Aortic smooth muscle cell (primary cell): ENCODE data around the gene TMEM232.

DNA sequence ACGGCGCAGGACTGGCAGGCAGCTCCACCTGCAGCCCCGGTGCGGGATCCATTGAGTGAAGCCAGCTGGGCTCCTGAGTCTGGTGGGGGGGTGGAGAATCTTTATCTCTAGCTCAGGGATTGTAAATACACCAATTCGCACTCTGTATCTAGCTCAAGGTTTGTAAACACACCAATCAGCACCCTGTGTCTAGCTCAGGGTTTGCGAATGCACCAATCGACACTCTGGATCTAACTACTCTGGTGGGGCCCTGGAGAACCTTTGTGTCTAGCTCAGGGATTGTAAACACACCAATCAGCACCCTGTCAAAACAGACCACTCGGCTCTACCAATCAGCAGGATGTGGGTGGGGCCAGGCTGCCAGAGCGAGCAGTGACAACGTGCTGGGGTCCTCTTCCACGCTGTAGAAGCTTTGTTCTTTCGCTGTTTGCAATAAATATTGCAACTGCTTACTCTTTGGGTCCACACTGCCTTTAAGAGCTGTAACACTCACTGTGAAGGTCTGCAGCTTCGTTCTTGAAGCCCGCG is 1424.1 kb downstream of the EFNA5 start:
- RRBS: no CpG with 5 or more reads among the region's 15 CpGs

DNA sequence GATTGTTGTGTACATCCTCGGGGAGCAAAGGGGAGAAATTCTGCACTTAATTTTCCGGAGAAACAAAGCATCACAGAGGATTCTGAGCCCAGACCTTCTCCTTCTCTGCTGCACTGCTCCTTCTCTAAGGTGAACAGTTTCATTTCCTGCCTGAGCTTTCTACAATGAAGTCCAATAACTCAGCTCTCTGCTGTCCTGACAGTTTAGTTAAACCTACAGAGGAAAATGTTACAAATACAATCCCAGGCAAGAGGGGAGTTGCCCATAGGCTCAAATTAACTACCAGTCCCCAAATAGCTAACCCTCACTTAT is 206.3 kb downstream of the EFNA5 start:
- RRBS: no CpG with 5 or more reads among the region's 2 CpGs

DNA sequence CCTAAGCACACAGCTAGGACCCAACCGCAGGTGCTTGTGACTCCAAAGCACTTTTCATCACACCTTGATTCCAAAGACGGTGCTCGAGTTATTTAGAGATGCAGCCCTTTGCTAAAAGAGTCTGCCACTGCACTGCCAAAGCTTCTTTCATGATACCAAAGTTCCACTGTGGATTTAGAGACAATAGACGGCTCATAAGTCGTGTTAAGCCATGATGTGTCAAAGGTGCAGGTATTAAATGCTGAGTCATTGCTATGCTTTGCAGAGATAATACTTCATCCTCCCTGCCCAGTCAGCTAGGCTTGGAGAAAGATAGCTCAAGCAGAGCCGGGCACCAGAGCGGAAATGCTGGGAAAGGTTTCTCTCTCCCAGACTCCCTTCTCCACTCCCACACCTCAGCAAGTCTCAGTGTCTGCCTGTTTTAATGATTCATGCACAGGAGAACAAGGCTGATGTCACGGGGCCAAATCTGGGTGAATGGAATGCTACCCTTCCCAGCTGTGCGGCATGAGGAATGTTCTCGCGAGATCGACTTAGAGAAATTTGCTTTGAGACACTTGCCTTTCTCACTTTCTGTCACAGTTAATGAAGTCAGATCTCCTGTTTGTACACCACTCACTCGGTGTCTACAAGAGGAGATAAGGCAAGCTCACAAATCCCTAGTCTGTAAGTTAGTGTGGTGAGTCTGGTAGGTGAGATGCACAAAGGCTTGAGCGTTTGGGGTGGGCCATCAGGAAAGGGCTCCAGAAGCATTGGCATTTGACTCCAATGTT is 204.5 kb downstream of the EFNA5 start:
- RRBS: no CpG with 5 or more reads among the region's 14 CpGs

DNA sequence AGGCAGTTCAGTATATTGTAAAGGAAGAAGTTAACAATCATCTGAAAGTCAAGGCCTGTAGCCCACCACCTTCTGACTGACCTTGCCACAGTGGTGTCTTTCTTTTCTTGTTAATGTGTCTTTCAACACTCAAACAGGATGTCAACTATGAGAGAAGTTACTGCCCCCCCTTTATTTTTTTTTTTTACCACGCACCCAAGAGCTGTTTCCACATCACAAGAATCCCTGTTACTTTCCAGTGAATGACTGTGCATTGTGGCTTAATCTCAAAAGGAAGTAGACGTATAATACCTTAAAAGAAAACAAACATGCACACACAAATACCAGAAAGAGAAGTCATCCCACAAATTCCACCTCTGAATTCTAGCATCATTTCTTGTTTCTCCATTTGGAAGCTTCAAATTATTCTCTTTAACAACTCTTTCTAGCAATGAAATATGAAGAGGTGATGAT is 201.2 kb downstream of the EFNA5 start:
- RRBS: no CpG with 5 or more reads among the region's 2 CpGs

DNA sequence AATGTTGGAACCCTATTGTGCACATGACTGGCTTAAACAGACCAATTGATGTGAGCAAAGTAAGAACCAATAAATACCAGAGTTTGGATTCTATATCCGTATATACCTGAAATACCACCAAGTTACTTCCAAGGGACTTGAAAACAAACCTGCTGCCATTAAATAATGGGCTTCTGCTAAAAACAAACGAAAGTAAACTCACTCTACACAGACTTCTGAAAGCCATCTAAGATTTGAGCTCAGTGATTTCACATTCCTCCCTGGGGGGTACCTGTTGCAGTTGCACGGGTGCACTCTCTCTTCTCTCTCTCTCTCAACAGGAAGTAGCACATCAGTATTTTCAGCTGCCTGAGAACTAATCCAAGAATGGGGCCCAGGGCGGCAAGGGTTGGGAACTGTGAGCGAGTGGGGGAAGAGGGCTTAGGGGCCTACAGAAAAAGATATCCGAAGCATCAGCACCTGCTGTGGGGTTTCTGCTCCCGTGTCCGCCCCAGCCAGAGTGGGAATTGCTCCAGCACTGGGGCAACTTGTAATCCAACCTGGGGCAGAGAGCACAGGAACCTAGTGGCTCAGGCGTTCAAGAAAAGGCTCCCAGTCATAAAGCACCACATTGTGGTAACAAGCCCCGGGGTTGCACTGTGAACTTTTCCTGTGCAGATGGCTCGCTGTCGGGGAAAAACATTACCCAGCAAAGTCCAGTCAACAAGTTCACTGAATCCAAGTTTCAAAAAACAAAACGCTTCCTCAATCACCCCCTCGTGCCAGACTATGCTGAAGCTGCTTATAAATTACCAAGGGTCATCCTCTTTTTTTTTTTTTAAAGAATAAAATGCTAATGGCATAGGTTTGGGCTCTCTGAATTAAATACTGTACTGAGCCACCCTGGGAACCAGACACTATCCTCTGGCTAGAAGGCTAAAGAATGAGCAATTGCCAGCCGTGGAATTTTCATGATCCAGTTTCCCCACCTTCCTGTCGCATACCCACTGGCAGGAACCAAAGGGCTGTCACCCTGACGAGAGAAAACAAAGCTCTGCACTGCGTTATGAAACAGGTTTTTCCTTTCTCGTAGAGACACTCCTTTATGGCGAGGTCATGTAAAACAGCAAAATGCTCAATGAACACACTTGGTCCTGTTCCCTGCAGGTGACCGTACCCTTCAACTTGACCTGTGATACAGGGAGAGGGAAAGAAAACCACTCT is 99.6 kb downstream of the EFNA5 start:
- RRBS: no CpG with 5 or more reads among the region's 21 CpGs

DNA sequence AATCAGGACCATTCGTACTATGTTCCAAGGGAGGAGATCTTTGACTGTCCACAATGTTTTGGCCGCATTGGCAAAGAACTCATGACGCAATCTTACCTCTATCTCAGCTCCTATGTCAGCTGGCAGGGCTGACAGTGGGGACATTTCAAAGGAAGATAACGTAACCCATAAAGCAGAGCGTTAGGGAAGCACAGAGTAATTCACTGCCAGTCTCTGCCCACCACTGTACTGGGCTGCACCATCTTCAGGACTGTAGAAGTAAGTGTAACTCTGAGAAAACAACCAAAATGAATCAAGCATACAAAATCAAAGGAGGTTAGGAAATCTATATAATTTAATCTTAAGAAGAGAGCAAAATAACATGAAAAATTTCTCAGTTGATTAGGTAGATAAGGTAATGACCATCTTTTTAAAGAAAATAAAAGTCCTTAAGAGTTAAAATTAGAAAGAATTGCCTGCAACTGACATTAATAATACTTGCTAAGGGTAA is 69.5 kb downstream of the EFNA5 start:
- RRBS: no CpG with 5 or more reads among the region's 5 CpGs

- RRBS: no CpG with 5 or more reads among the region's 7 CpGs
These were observed 19.3 kb downstream of the EFNA5 start for GRCh38 chr5:107651171-107652020.

- RRBS: 1% methylated on average over 24 of the region's 38 CpGs
These were observed 718 bp upstream of the EFNA5 start for GRCh38 chr5:107671371-107671938.

- RRBS: no CpG with 5 or more reads among the region's 7 CpGs
These were observed 11.8 kb upstream of the FER start for GRCh38 chr5:108735718-108736386.

GRCh38 chr5:109329708-109330271 is 80.0 kb downstream of the PJA2 start:
- RRBS: no CpG with 5 or more reads among the region's 3 CpGs

DNA sequence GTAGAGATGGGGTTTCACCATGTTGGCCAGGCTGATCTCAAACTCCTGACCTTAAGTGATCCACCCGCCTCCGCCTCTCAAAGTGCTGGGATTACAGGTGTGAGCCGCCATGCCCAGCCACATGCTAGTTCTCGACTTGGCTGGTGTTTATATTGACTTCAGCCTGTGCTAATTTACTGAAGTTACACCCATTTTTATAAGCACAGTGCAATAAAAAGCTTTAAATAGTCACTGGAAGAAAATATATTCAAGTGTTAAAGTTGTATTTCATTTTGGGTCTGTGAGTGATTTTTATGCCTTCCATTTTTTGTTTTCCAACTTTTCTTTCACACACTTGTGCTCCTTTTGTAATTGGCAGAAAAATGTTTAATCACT is 15.6 kb downstream of the PJA2 start:
- RRBS: no CpG with 5 or more reads among the region's 4 CpGs

- RRBS: no CpG with 5 or more reads among the region's 4 CpGs
These were observed 12.5 kb downstream of the PJA2 start for GRCh38 chr5:109397360-109397659.

DNA sequence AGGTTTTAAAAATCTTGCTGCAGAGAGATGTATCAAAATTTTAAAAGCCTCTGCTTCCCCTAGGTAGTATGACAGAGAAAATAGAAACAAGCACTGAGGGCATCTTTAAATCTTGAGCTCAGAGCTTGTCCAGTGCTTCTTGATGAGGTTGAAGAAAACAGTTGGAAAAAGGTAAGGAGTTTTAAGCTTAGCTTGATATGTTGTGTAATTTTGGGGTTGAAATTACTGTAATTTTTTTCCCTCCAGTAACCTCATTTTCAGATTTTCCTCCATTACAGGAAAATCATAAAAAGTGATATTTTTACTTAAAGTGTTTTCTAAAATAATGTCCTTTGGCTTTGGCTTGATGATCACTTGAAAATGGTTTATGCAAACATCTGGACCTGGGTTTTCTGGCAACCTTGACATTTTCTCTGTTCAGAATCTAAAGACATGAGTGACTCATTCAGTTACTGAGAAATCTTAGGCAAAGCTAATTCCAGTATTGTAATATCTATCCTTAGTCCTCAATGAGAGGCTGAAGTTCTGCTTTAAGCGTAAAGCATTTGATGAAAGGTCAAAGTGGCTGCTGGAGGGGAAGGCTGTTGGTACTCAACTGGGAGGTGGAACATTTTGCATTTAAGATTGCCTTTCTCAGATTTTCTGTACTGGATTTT is 2.1 kb downstream of the MAN2A1 start:
- RRBS: no CpG with 5 or more reads among the region's 1 CpG

GRCh38 chr5:110726243-110726929 is at the start of gene TMEM232:
TMEM232 (minus strand) TSS chr5:110726671.
- RRBS: no CpG with 5 or more reads among the region's 16 CpGs

GRCh38 chr5:110985491-110986121 is 85.9 kb upstream of the TSLP start:
- RRBS: no CpG with 5 or more reads among the region's 22 CpGs

DNA sequence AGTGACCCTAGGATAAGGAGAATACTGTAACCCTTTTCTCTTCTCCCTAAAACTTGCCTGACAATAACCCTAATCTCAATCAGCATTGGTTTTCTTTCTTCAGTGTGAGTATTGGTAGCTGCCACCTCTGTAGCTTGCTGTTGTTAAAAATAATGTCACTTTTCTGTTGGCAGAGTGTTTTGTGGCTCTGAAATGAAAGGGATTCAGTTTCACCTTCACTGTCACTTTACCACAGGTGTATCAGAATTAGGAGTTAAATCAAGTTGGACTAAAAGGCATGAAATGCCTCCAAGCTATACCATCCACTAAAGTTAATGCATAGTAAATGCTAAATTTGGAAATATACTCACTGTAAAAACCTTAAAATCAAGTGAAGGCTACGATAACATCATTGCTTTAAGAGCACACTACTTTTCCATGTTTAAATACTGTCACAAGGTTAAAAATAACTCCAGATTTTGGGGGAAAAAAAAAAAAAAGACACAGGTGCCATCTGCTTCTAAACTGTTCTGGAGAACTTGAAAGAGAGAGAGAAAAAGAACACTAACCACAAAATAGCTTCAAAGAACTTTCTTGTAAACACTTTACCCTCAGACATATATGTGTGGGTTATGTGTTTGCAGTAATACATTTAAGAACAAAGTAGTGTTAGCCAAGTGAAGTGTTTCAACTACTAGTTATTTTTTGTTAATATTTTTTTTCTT is 6.1 kb downstream of the CAMK4 start:
- RRBS: no CpG with 5 or more reads among the region's 1 CpG

DNA sequence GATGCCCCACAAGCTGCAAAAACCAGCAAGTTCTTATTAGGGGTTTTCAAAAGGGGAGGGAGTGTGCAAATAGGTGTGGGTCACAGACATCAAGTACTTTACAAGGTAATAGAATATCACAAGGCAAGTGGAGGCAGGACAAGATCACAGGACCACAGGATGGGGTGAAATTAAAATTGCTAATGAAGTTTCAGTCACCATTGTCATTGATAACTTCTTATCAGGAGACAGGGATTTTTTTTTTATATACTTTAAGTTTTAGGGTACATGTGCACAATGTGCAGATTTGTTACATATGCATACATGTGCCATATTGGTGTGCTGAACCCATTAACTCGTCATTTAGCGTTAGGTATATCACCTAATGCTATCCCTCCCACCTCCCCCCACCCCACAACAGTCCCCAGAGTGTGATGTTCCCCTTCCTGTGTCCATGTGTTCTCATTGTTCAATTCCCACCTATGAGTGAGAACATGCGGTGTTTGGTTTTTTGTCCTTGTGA is 94.1 kb downstream of the STARD4 start:
- RRBS: no CpG with 5 or more reads among the region's 3 CpGs

- RRBS: no CpG with 5 or more reads among the region's 5 CpGs
These were observed 21.2 kb downstream of the NREP start for GRCh38 chr5:111735714-111736225.

- RRBS: 0% methylated on average over 2 of the region's 3 CpGs
These were observed 8.7 kb downstream of the NREP start for GRCh38 chr5:111748241-111748681.